Prostate gland (tissue), 2 donors: ENCODE measurements around a stretch of chr7.

DNA sequence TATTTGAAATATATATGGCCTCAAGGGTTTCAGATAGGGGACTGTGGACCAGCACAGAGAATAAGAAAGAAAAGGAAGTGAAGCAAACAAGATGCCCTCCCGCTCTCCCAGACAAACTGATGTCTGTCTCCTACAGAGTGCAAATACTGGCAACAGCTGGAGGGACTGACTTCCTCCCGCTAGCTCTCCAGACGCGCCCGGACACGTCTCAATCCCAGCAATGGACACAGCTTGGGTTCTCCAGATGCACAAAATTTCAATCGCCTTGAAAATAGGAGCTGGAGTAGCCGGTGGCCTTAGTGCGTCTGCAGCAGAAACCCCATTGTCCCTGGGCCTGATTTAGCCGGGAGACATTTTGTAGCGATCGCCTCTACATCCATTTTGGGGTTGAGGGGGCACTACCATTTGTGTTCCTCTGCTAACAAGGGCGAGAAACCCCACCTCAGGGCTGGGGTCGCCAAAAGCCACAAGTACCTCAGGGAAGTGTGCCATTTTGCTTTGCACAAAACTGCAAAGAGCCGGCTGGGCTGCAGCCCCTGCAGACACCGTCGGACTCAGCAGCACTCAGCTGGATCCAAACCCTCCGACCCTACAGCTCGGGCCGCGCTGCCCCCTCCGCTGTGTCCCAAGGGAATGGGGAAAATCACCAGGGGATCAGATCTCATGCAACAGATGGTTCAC, 5.8 kb downstream of the CPA2 start:
- PRO-cap, result unidirectional peak, minus-strand start at position 118 of the sequence
- RAMPAGE, long total RNA, 2 experiments, result no peak in any of the 2 experiments

DNA sequence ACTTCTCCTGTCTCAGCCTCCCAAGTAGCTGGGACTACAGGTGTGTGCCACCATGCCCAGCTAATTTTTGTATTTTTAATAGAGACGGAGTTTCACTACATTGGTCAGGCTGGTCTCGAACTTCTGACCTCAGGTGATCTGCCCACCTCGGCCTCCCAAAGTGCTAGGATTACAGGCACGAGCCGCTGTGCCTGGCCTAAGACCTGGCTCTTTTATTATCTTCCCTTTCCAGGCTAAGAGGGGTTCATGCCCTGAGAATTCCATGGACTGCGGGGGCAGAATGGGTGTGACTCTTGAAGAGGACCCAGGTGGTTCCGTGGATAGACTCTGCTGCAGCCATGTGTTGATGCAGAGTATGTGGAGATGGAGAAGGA, 10.4 kb upstream of the CPA4 start:
- PRO-cap, result no peak
- RAMPAGE, long total RNA, 2 experiments, result no peak in any of the 2 experiments

DNA sequence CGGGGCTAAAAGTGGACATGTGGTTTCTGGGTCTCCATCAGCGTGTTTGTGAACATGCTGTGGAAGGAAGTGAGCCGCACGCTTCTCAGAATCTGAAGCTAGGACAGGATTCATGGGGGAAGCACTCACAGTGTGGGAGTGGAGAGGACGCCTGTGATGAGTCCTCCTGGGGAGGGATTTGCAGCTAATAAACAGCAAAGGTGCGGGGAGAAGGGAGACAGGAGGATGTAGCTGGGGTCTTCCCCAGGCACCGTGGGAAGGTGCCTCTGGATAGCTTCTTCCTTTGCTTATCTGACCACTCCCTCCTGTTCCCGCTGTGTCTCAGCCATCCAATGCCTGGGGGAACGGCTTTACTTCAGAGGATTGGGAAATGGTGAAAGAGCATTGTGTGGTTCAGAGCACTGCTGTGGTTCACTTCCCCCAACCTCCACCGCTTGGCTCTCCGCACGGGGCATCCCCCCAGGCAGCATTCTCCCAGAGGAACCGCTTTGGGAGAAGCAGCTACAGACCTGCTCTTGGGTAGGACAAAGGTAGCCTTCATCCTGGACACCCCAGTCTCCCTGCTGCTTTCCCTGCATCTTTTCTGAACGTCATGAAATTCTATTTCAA, 5.7 kb downstream of the CPA5 start:
- PRO-cap, result no peak
- RAMPAGE, long total RNA, 2 experiments, result no peak in any of the 2 experiments

DNA sequence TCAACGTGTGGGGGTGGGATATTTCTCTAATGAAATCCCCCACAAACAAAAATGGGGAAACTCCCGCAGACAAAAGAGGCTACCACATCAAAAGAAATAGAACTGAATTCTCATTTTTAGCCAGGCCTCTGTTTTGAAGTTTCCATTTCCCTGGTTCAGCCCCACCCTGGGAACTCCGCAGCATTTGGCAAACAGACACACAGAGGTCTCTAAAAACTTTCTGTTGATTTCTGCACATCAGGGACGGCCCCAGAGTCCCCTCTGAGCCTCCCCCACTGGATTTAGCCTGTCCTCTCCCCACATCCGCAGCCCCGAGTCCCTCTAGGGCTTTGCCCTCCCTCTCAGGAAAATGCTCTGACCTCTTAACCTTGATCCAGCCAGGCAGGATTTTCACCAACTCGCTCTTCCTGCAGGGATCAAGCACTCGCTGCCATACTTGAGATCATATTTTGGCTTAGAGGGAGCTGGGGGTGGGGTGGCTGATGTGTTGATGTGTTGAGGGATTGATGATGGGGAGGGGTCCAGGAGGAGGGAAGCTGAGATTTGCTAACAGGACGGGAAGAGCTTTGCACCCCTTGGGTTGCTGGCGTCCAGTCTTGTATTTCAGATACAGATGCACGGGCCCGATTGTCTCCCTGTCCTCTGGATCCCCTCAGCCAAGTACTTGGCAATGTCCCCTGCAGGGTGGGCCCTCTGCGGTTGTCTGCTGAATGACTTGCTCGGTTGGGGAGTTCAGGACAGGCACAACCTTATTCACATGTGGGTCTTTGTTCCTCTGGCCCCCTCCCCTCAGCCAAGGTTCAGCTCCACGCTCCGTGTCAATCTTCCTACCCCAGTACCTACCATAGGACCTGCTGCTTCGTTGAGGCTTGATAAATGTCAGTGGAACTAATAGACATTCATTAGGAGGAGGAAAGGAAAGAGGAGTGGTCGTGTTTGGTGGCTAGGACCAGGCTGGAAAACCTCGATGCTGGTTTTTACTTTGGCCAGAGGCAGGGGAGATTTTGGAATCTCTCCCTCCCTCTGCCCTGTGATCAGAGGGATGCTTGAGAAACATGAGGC, 6.9 kb downstream of the CPA5 start:
- PRO-cap, result no peak
- RAMPAGE, long total RNA, 2 experiments, result no peak in any of the 2 experiments

DNA sequence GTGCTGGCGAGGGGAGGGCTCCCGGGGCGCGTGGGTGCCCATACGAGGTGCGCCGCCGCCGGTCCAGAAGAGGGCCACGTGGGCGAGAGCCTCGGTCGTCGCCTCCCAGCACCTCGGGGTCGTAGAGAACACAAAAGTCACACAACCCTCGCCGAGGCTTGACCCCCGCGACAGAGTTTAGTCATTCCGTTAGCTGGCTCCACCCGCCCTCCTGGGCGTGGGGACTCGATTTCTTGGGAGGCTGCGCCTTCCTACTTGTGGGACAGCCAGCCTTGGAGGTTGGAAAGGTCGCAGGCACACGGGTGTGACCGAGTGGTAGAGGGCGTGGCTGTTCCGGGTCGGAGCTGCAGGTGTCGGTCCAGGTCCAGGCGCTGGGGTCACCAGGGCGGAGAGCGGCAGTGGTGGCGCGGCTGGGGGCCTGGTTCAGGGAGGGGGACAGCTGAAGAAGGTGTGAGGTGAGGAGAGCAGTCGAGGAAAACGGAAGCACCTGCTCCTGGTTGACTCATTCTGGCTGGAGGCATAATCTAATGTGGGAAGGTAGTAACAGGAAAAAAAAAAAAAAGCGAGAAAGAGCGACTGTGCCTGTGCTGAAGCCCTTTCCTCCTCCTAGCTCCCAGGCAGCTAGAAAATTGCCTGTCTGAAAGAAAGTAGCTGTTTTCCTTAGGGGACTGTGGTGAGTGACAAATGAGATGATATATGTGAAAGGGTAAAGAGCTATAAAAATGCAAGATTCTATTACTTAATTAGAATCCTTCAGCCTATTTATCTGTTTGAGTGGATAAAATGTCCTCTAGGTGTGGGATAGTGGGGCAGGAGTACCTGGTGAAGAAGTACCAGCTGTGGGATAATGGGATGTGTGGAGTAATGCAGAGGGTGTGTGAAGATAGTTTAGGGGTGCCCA, 5.1 kb upstream of the MEST start:
- PRO-cap, result no peak
- RAMPAGE, long total RNA, 2 experiments, result no peak in any of the 2 experiments

DNA sequence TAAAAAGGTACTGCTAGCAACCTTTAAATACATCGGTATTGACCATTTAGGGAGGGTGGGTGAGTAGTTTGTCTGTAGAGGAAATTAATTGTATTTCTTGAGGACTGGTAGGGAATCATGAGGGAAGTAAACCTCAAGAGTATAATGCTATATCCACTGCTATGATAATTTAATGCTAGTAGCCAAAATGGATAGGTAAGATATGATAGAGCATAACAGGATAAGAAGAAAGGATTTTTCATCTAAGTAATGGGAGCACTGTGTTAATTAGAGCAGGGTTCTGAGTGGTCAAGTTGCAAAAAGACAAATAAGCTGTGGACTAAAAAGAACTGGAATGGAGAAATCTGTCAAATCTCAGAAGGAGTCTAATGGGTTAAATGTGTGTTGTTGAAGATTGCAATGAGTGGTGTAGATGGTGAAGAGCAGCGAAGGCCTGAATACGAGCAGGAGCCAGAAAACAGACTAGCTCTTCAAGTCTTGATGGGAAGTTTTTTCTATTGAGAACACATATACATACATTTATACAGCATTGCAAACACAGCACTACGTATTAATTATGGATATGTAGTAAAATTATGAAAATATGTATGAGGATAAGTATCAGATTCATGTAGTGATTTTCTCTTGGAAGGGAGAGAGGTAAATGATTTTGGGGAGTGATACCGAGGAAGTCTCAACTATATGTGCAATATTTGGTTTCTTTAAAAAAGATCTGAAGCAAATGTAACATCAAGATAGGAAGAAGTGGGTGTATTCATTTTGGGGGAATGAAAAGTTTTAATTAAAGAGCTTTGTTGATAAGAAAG, 25.9 kb downstream of the MEST start:
- PRO-cap, result no peak
- RAMPAGE, long total RNA, 2 experiments, result no peak in any of the 2 experiments

DNA sequence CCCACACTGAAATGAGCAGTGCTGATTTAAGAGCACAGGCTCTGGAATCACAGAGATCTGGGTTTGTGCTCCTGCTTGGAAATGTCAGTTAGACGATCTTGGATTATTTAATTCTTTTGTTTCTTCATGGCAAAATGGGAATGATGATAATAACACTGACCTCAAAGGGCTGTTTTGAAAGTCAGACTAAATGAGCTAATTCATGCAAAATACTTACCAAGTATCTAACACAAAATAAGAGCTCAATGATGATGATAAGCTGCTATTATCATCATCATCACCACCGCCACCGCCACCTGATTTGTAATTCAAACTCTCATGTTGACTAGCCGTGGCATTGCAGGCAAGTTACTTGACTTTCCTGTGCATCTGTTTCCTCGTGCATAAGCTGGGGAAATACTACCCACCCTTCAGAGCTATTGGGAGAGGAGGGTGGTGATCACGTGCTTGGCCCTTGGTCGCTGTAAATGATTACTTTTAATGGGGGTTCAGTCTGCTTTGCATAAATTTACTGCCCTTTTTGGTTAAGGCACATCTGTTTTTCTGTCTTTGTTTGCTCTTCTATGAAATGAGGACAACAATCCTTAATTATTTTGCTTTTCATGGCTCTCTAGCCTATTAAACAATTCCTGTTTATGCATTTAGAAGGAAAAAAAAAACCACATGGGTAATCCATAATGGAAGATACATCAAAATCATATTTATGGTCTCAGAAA, 139.1 kb upstream of the KLF14 start:
- PRO-cap, result no peak
- RAMPAGE, long total RNA, 2 experiments, result no peak in any of the 2 experiments

- PRO-cap, result no peak
- RAMPAGE, long total RNA, 2 experiments, result no peak in any of the 2 experiments
Observed at GRCh38 chr7:130876614-130876998, 142.6 kb upstream of the KLF14 start.

GRCh38 chr7:130897854-130898622, 164.0 kb upstream of the KLF14 start:
- PRO-cap, result no peak
- RAMPAGE, long total RNA, 2 experiments, result no peak in any of the 2 experiments

GRCh38 chr7:130909994-130910647, 176.1 kb upstream of the KLF14 start:
- PRO-cap, result no peak
- RAMPAGE, long total RNA, 2 experiments, result no peak in any of the 2 experiments

DNA sequence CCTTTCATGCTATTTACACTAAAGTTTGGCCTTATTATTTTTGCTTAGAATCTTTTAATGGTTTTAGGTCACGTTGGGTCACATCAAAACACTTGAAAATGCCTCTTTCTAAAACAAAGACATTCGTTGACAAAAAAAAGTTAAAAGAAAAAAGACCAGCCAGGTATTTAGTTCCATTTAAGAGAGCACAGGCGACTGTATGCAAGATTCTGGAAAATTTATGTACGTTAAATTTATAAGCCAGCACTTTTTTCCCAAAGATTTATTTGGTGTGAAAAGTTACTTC, 183.4 kb upstream of the KLF14 start:
- PRO-cap, result no peak
- RAMPAGE, long total RNA, 2 experiments, result no peak in any of the 2 experiments

GRCh38 chr7:130918665-130919277, 184.8 kb upstream of the KLF14 start:
- PRO-cap, result no peak
- RAMPAGE, long total RNA, 2 experiments, result no peak in any of the 2 experiments

DNA sequence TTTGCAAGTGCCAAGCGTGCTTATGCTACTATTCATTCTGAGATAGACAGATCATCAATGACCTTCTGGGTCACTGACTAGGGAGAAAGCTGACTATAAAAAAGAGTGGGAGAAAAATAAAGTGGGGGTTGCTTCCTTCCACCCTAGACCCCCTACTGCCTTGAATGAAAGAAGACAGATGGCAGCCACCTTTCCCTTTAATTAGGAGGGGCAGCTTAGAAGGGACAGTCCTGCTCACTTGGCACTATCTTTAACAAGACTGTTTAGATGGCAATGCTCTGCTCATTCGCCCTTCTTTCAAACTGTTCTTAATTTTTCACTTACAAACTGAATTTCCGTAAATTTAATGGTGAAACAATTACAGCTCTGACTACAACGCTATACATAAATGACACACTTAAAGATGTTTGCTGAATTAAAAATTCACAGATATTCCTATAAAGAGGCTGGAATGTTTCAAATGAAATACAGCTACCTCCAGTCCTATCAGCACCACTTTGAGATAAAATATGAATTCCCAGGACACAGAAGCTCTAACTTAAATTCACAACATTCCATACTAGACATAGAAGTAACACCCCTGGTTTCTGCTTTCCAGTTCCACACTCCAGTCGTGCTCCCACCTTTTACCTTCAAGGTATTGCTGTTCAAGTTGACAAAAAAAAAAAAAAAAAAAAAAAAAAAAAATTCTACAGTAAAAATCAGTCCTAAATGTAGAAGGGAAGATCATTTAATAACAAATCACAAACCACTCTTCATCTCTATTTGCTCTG, 206.0 kb upstream of the KLF14 start:
- PRO-cap, result no peak
- RAMPAGE, long total RNA, 2 experiments, result no peak in any of the 2 experiments

DNA sequence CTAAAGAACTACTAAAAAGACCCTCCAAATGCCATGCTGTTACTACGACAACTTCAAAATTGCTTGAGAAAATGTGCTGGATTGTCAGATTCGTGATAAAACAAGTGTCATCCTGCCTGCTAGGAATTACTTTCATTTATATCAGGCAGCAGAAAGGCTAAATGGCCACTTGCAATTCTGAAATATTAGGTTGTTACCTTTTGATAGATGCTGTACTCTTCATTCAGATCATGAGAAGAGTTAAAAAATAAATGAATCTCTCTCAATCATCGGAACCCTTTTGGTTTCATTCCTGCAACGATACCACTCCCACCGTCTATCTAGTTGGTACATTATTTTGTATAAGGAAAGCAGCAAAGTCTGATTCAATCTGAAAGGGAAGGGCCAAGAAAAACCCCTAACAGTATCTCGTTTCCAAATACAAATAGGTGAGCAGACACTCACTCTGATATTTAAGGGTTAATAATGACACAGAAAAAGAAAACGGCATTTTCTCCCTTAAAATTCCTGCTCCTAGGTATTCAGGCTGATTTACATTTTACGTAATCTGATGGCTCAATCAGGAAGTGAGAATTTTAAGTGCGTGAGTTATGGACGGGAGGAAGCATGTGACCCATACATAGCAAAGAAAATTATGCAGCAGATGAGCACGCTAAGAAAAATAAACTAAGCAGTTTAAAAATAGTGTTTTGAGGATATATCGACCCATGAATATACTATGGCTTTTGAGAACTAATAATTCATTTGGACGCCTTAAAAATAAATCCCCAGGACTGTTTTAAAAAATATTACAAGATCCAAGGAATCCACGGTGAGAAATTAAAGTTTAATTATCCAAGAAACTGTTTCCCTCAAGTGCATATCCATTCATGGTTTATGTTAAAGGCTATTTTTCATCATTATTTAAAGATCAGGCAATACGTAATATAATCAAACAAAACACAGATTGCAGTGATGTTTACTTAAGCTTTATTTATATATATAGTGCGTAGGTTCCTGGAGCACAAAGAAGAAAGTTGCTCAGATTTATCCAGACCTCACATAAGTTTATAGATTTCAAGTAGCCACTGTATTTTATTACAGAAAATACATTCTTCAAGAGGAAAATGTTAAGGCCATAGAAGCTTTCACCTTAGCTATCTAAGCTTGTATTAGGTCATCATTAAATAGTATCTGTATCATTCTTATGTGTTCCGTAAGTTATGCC, 209.6 kb upstream of the KLF14 start:
- PRO-cap, result bidirectional peak, plus-strand start at position 625 of the sequence, minus-strand start at position 515 of the sequence
- RAMPAGE, long total RNA, 2 experiments, result no peak in any of the 2 experiments

GRCh38 chr7:131013145-131013466, 279.1 kb upstream of the KLF14 start:
- PRO-cap, result no peak
- RAMPAGE, long total RNA, 2 experiments, result no peak in any of the 2 experiments

DNA sequence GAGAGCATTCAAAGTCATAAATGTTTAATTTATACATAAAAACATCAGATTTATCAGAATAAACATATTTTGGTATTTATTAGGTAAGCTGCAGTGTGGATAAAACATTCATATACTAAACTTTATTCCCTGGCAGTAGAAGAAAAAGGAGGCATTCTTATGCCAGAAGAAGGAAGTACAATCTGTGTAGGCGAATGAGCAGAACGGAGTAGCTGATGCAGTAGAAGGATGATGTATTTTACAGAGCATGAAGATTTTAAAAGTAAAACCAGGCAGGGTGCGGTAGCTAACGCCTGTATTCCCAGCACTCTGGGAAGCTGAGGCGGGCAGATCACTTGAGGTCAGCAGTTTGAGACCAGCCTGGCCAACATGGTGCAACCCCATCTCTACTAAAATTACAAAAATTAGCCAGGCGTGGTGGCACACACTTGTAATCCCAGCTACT, 294.9 kb upstream of the MKLN1 start:
- PRO-cap, result no peak
- RAMPAGE, long total RNA, 2 experiments, result no peak in any of the 2 experiments

GRCh38 chr7:131046633-131047425, 280.8 kb upstream of the MKLN1 start:
- PRO-cap, result no peak
- RAMPAGE, long total RNA, 2 experiments, result no peak in any of the 2 experiments

GRCh38 chr7:131048607-131049779, 278.7 kb upstream of the MKLN1 start:
- PRO-cap, result no peak
- RAMPAGE, long total RNA, 2 experiments, result no peak in any of the 2 experiments

DNA sequence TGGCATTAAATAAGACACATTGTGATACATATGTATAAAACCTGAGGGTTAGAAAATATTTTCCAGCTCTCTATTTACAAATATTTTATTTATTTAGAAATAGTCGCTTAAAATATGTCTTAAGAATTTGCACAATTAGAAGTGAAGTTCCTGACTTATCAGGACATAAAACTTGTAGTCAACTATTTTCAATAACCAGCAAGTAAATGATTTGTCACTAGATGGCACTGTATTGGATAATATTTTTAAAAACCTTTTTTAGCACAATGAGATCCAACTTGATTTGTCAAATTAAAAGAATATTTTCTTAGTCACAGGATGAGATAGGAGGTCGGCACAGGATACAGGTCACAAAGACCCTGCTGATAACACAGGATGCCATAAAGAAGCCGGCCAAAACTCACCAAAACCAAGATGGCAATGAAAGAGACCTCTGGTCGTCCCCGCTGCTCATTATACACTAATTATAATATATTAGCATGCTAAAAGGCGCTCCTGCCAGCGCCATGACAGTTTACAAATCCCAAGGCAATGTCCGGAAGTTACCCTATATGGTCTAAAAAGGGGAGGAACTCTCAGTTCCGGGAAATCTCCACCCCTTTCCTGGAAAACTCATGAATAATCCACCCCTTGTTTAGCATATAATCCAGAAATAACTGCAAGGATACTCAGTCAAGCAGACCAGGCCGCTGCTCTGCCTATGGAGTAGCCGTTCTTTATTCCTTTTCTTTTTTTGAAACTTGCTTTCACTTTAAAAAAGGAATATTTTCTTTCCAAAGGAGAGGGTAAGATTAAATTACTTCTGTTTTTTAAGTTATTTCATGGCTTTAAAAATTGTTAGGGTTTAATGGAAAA, 255.8 kb upstream of the MKLN1 start:
- PRO-cap, result bidirectional peak, plus-strand start at position 671 of the sequence, minus-strand start at position 457 of the sequence
- RAMPAGE, long total RNA, 2 experiments, result no peak in any of the 2 experiments

DNA sequence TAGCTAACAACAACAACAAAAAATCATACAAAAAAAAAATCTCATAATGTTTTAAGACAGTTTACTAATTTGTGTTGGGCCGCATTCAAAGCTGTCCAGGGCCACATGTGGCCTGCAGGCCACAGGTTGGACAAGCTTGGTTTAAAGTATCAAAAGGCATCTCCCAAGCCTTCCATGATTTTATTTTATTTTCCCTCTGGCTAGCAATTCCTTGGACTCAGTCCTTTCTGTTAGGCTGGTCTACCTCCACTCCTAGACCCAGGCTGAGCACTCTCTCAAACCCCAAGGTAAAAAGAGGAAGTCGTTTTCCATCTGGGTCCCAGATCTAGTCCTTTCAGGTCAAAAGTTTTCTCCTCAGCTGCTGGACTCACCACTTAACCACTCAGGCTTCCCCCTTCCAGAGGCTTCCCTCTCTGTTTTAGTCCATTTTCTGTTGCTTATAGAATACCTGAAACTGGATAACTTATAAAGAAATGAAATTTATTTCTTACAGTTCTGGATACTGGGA, 252.3 kb upstream of the MKLN1 start:
- PRO-cap, result no peak
- RAMPAGE, long total RNA, 2 experiments, result no peak in any of the 2 experiments